Foreskin keratinocyte (primary cell): ENCODE measurements around the gene ATG101.

DNA sequence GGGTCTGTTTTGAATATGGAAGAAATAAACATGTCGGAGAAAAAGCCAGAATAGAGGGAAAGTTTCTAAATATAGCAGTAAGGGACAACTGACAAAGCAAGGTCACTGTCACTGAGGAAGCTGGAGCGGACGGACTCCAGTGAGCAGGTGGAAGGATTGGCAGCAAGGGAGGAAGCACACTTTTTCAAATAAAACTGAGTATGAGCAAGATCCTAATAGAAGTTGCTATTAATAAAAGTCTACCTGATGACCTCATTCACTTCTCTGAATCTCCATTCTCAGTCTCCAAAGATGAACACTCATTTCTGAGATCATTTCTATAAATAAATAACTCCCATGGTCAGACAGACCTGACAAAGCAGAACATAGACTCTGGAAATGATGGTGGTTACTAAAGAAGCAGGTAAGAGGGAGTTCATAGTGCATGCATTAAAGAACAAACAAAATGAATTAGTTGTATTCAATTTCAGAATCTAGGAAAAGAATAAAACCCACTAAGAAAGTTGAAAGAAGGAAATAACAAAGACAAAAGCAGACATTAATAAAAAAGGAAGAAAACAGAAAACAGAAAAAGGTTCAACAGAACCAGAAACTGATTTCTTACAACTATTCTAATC lies 11.5 kb upstream of the ATF1 start:
- RAMPAGE, total RNA, result no peak

DNA sequence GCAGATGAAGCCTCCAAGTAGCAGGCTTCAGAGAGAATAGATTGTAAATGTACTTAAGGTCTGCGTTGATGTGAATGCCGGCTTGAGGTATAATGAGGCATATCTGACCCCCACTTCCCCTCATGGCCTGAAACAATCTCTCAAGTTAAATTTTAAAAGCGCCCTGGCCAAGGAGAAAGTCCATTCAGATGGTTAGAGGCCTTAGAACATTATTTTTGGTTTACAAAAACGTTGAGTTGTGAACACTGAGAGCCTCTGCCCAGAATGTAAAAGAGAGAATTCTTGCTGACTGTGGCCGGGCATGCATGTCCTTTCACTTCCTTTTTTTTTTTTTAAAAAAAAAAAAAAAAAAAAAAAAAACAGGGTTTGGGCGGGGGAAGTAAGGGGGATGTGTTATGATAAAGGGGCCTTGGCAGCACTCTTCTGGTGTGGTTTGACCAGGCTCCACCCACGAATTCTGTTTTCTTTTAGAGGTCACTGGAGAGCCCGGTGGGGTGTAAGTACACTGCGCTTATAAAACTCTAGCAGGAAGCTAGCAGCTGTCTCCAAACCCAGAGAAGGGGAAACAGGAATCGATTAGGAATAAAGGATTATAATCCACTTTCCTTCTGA lies 513 bp upstream of the METTL7A start:
- RAMPAGE, total RNA, result no peak

- RAMPAGE, total RNA, result no peak
Observed at GRCh38 chr12:51022395-51022919, 3.7 kb downstream of the SLC11A2 start.

DNA sequence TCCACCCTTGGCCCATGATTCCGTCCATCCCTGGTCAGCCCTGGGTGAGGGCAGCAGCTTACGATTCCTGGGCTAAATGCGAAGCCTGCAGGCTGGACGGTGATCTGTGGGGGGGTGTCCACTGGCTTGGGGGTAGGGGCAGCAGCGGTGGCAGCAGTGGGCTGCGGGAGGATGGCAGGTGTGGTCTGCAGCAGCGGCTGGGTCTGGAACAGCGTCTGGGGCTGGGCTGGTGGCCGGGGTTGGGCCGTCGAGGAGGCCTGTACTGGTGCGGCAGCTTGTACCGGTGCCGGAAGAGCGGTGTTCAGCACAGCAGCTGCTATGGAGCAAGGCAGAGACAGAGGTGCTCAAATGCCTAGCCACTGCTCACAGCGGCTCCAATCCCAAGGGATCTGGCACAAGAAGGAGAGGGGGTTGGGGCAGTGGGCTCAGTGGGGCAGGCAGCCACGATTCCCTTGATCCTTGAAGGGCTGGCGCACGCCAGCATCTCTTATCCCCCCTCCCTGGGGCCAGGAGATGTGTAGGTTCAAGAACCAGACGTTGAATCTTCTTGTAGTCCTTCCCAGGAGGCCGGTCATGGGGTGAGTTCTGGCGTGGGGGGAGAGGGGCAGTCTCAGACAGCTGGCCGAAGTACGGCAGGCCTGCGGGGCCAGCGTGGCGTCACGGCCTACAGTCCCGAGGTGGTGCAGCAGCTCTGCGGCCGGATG lies 20.0 kb downstream of the POU6F1 start:
- RAMPAGE, total RNA, result no peak

DNA sequence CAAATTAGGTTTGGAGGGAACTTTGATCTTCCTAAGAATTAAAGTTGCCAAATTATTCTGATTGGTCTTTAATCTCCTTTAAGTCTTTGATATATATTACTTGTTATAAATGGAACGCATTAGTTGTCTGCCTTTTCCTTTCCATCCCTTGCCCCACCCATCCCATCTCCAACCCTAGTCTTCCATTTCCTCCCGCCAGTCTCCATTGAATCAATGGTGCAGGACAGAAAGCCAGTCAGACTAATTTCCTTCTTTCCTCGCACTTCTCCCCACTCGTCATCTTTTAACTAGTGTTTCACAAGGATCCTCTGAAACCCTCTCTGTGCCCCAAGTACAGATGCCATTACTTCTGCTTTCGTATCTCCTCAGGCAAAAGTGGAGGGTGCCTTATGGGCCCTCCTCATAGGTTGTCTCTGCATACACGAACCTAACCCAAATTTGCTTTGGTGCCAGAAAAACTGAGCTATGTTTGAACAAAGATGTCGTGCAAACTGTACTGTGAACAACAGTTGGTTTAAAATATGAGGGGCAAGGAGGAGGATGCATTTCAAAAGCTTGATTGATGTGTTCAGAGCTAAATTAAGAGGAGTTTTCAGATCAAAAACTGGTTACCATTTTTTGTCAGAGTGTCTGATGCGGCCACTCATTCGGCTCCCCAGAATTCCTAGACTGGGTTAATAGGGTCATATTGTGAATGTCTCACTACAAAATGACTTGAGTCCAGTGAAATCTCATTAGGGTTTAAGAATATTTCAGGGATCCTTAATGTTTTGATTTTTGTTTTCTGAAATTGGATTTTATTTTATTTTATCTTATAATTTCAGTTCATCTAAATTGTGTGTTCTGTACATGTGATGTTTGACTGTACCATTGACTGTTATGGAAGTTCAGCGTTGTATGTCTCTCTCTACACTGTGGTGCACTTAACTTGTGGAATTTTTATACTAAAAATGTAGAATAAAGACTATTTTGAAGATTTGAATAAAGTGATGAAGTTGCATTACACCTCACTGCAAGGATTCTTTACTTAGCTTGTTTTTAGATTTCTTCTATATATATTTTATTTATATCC lies 4.5 kb downstream of the DAZAP2 start:
- RAMPAGE, total RNA, result no peak

DNA sequence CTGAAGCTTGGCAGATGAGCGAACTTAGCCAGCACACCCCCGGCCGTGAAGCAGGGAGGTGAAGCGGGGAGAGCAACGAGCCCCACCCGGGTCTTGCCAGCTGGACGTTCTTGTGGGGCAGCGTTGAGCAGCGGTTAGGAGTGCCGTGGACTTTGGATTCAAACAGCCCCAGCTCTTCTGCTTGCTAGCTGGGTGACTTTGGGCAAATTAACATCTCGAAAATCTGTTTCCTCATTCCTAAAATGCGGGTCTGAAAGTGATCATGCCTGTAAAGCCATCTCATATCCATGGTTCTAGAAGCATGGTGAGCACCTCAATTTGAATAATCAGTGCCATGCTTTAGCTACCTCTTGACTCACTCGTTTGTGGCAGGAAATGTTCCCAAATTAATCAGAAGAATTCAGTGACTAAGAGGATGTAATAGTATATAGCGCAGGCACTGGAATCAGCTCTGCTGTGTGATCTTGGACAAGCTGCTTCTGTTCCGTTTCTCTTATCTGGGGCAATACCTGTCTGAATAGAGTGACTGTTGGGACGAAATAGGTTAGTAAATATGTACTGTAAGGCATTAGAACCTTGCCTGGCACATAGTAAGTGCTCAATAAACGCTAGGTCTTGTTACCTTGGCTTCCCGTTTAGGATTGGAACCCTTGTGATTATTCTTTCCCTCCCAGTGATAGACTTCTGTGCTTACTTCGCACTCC lies 664 bp upstream of the SMAGP start:
- RAMPAGE, total RNA, result no peak

GRCh38 chr12:51662483-51663224 lies 71.6 kb downstream of the SCN8A start:
- RAMPAGE, total RNA, result no peak

DNA sequence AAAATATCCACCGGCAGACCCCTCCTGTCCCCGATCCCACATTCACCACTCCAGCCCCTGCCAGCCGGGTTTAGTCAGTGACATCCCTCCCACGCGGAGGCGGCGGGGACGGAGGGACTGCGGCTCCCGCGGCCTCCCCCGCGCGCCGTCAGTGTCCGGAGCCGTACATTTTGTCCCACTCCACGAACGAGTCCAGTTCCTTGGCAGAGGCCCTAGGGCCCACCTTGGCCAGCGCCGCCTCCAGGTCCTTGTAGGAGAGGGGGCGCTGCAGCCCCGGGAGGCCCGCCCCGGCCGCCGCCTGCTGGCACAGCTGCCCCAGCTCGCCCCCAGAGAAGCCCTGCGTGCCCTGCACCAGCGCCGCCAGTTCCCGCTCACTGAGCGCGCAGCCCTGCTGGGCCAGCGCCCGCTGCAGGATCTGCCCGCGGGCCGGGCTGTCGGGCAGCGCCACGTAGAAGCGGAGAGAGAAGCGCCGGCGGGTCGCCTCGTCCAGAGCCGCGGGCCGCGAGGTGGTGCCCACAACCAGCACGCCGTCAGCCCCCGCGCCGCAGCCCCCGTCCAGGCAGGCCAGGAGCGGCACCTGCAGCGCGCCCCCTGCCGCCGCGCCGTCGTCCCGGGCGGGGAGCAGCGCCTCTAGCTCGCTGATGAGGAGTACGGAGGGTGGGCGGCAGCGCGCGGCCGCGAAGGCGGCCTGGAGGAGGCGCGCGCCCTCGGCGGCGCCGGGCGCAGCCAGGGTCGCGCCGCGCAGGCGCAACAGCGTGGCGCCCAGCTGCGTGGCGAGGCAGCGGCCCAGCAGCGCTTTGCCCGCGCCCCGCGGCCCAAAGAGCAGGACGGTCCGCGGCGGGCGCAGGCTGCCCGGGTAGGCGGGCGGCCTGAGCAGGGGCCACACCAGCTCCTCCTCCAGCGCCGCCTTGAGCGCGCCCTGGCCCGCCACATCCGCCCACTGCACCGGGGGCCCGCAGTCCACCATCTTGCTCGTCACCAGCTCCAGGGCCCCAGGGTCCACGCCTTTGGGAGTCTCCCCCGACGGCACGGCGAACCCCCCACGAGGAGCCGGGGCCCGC lies 5.9 kb upstream of the TMDD1 start:
- RAMPAGE, total RNA, result no peak

GRCh38 chr12:51847773-51848258 lies 702 bp downstream of the FIGNL2 start:
- RAMPAGE, total RNA, result no peak

- RAMPAGE, total RNA, result no peak
Observed at GRCh38 chr12:51864497-51864803, 15.9 kb upstream of the FIGNL2 start.

DNA sequence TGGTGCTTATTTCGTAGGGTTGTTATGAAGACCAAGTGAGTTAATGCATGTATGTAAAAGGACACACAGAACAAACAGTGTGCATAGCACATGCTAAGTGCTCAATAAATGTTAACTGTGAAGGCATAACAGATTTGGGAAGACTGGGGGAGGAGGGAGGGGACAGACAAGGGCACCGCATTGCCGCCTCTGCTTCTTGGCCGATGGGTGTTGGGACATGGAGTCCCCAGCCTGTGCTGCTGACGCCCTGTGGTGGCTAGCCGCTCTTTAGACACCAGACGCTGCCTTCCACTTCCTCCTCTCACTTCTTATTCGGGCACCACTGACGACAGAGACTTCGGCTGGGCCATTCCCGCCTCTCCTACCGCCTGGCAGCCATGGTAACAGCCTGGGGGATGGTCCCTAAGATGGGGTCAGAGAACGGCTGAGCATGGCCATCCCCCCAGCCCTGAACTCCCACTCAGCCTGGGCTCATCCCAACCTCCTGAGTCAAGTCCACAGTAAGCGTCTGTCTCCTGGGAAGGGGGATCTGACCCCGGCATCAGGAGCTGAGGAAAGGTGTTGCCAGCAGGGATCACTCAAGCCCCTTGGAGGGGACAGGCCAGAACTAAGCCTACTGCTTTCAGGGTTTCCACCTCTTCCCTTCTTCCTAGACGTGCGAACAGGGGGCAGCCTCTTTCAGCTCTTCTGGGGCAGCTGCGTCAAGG lies 907 bp upstream of the TAMALIN start:
- RAMPAGE, total RNA, result no peak

DNA sequence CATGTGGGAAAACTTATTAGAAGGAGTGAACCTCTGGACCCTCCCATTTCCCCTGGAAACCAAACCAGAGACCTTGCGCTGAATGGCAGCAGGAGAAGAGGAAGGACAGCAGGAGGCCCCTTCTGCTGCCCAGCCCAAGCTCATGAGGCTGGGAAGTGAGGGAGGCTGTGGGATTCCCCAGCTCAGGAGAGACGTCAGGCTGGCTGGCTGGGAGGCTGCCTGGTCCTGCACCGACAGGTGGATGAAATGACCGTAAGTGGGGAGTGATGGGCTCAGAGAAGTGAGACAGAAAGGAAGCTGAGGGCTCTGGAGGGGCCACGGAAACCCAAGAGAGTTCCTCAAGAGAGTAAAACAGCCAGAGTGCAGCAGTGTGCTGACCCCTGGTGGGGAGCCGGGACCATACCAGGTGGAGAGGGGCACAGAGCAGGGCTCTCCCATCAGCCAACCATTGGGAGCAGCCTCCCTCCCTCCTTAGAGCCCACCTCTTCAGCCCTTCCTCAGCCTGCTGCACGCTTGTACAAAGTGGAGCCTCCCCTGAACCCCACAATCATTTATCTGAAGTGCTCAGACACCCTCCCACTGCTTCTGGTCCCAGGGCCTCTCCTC lies 13.9 kb downstream of the TAMALIN start:
- RAMPAGE, total RNA, result no peak

GRCh38 chr12:52038533-52039217 lies 12.6 kb upstream of the NR4A1 start:
- RAMPAGE, total RNA, result no peak

GRCh38 chr12:52043056-52043413 lies 8.2 kb upstream of the NR4A1 start:
- RAMPAGE, total RNA, result no peak

DNA sequence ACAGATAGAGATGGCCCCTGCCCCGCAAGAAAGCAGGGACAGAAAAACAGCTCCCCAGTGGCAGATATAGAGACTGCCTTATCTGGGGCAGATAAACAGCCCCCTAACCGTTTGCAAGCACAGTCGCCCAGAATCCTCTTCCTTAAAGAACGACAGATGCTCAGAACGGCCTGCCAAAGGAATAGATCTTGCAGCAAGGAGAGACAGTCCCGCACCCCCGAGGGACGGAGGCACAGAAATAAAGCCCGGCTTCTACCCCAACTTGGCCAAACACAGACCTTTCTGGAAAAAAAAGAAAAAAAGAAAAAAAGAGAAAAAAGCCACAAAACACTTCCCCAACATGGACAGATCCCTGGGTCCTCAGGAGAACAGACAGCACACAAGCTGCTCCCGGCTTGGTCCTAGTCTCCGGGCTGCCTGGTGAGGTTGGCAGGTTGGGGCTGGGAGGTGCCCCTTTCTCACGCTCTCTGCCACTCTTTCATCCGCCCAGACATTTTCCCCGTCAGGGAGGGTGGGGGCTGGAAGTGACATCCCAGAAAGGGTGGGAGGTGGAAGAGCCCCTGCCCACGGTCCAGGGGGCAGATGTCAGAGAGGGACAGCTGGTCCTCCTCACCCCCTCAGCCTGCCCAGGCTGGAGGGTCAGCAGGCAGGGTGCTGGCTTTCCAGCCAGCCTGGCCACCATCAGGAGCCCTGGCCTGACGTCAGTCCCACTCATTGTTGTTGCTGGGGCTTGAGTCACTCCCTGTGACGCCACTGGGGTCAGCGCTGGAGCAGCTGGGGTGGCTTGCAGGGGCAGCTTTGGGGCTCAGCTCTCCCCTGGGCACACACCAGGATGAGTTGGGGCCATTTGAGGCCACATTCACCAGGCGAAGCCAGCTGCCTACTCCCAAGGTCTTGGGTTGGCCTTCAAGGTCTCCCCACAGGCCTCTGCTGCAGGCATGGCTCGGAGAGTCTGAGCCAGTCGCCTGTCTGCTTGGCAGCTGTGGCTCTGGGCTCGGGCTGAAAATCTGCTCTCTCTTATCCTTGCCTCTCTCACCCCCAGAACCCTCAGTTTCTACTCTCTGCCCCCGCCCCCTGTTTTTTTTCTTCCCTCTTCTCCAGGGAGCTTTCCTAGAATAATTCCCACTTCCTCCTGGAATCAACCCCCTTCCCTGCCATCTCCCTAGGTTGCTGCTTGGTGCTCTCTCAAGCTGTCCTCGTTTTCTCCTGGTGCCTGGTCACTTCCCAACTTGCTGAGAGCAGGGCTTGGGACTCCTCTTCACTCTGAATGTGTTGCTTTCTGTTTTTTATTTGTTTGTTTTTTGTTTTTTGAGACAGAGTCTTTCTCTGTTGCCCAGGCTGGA lies 5.7 kb upstream of the ATG101 start:
- RAMPAGE, total RNA, result no peak

DNA sequence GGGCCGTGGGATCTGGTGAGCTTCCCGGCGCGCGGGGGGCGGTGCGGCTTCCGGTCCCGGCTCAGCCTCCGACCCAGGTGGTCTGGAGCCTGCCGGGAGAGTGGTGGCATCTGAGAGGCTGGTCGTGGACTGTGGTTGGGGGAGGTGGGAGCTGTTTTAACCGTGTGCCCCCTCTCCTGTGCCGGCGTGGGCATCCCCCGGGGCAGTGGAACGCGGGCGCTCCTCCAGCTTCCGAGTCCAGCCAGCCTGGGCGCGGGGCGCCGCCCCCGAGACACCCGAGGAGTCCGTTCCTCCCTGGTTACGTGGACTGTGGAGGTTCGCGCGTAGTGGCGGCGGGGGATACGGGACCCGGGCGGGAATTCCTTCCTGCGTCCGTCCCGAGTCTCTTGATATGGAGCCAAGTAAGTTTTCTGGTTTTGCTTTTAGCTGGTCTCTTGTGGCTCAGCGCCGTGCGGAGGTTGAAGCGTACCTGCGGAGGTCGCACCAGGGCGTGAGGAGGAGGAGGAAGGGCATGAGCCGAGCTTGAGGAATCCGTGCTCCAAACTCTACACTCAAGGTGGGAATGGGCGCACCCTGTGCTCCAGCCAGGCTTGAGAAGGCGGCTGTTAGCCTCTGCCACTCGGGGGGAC lies at the start of gene ATG101:
ATG101 (plus strand) TSS at position 51 of the 629 bp plus-strand sequence.
- RAMPAGE, total RNA, result start-site peak on the plus strand centred at position 64 of the sequence, 28 bp wide, 74 and 55 reads in 2 replicates

DNA sequence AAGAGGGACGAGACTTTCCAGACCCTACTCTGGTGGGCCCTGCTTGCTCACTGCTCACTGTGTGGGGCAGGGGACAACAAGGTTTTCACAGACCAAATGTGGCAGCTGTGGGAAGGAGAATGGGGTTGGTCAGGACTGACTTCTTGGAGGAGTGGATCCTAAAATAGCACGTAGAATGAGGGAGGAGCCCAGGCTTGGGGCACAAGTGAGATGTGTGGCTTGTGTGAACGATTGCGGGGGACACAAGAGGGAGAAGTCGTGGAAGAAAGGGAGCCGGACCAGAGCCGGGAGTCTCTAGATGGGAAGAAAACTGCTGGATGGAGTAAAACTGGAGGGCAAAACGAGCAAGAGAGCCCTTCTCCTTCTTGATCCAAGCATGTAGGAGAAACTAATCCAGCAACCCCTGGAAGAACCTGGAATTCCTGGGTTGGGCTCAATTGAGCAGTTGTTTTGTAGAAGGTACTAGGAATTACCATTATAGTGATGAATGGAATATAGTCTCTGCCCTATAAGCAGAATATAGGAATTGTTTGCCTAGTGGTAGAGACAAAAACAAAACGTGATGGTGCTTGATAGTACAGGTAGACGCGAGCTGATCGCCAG lies 880 bp downstream of the ATG101 start:
- RAMPAGE, total RNA, result no peak

- RAMPAGE, total RNA, result no peak
Observed at GRCh38 chr12:52173509-52173973, 18.3 kb downstream of the KRT80 start.

DNA sequence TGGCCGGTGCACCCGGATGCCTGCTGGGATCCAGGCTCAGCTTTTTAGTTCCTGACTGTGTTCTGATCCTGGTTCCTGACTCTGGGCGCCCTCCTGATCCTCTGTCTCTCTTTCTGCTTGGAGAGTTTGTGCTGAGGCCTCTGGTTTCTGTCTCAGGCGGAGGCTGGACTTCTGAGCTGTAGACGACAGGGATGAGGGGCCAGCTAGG lies 16.6 kb downstream of the KRT80 start:
- RAMPAGE, total RNA, result no peak

DNA sequence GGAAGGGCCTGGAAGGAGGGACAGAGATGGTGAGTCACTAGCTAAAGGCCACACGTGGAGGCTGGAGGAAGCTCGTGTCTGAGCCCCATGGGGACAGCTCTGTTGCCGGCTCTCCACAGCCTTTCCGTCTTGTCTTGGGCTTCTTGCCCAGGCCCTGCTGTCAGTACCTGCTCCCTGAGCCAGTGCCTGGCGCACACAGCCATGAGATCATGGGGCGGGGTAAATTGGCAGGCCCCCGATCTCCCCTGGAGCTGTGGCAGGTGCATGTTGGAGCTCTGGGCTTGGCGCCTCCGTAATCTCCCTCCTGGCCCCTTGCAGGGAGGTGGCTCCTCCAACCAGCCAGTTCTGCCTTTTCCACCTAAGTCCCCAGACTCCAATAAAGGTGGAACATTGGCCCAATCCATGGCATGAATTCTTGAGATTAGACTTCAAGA lies 16.1 kb upstream of the KRT80 start:
- RAMPAGE, total RNA, result no peak